Thoracic aorta endothelial cell (primary cell): ENCODE results near the gene SAMHD1.

GRCh38 chr20:36472358-36472821 lies 68.9 kb upstream of the MYL9 start:
- CAGE, long polyA plus RNA, result no peak

- CAGE, long polyA plus RNA, result no peak
Measured at GRCh38 chr20:36493560-36494455, 47.5 kb upstream of the MYL9 start.

- CAGE, long polyA plus RNA, result no peak
Measured at GRCh38 chr20:36526258-36527164, 14.8 kb upstream of the MYL9 start.

- CAGE, long polyA plus RNA, result no peak
Measured at GRCh38 chr20:36585091-36586251, 12.1 kb downstream of the TGIF2 start.

DNA sequence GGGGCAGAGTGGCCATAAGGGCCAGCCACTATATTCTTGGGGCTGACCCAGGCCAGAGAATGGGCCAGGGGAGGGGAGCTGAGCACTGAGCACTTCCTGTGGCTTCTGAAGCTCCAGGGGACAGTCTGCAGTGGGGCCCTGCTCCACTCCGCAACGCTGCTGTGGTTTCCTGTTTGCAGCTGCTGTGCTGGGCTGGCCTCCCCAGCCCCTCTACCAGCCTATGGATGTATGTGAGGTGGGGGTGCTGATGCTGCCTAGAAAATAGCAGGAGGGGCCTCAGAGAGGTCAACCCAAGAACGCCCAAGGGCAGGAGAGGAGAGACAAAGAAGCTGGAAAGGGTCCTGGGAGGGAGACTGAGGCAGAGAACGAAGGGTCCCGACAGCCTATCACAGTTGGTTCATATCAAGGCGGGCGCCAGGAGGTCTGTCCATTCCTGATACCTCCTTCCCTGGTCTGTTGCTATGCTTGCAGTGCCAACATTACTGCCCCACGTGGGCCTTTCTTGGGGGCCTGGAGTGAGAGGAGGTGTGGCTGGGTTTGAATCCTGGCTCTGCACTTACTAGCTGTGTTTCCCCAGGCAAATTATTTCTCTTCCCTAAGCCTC lies 15.9 kb downstream of the SLA2 start:
- CAGE, long polyA plus RNA, result no peak

DNA sequence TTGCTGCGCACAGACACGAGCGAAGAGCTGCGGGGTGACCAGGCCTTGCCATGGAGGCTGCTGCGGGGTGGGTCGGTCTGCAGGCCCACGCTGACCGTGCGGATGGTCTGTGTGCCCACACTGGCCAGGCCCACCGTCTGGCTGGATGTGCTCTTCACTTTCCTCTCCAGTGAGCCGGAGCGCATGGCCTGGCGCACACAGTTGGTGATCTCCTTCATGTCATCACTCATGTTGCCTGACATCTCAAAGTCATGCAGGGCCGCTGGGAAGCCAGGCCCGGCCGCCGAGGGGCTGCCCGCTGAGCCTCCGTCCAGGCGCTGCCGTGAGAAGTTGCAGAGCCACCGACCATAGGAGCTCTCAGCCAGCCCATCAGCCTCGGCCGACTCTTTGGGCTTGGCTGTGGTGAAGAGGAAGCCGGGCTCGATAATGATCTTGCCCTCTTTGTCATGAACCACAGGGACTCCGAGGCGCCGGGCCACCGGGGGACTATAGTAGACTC lies 20.3 kb upstream of the DSN1 start:
- CAGE, long polyA plus RNA, result no peak

DNA sequence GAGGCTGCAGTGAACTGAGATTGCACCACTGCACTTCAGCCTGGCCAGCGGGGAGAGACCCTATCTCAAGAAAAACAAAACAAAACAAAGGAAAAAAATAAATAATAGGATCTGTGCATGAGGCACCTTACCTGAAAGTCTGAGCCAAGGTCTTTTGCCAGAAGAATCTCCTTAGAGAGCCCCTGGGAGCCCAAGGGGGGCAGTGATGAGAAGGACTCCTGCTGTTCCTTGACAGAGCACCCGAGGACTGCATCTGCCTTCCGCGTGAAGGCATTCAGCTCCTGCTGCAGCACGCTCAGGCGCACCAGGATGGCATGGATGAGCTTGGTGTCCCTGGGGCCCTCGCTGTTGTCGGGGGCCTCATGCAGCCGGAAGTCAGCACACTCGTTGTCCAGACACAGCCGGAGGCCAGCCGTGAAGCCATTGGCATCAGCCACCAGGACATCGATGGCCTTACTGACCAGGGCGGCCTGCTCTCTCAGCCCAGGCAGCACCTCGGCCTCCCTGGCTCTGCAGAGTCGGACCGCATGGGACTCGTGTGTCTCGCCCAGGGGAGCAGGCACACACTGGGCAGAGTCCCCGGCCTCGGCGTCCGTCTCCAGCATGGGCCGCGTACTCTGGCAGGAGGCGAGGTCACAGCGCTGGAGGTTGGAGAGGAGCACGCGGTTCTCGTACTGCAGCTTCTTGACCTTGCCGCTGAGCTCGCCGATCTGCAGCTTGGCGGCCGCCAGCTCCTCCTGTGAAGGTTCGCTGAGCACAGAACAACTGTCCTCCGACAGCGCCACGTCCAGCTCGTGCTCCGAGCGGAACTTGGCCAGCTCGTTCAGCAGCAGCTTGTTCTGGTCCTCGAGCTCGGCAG lies 41.7 kb upstream of the DSN1 start:
- CAGE, long polyA plus RNA, result no peak

GRCh38 chr20:36831142-36832016 lies 32.0 kb downstream of the SOGA1 start:
- CAGE, long polyA plus RNA, result no peak

DNA sequence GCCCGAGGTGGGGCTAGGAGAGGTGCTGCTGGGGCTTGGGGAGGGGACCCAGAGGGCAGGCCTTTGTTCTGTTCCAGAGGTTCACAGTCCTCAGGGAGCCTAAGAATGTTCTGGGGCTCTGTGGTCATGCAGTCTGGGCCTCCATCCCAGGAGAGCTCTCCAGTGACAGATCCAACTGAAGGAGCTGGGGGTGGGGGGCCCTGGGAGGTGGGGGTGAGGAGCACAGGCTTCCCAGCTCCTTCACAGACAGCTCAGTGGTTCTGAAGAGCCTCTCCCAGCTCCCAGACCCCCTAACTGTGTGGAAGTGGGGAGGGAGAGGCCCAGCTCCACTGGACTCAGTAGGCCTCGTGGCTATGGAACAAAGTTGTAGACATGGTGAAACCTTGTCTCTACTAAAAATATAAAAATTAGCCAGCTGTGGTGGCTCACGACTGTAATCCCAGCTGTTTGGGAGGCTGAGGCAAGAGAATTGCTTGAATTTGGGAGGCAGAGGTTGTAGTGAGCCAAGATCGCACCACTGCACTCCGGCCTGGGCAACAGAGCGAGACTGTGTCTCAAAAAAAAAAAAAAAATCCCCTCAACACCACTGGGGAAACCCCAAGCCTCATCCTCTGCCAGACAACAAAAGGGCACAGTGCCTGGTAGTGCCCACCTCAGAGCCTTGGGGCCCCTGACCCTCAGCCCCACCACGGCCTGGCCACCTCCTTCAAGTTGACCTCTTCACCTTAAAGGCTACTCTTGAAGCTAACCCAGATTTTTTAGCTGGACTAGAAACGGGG lies 17.5 kb downstream of the SOGA1 start:
- CAGE, long polyA plus RNA, result no peak

DNA sequence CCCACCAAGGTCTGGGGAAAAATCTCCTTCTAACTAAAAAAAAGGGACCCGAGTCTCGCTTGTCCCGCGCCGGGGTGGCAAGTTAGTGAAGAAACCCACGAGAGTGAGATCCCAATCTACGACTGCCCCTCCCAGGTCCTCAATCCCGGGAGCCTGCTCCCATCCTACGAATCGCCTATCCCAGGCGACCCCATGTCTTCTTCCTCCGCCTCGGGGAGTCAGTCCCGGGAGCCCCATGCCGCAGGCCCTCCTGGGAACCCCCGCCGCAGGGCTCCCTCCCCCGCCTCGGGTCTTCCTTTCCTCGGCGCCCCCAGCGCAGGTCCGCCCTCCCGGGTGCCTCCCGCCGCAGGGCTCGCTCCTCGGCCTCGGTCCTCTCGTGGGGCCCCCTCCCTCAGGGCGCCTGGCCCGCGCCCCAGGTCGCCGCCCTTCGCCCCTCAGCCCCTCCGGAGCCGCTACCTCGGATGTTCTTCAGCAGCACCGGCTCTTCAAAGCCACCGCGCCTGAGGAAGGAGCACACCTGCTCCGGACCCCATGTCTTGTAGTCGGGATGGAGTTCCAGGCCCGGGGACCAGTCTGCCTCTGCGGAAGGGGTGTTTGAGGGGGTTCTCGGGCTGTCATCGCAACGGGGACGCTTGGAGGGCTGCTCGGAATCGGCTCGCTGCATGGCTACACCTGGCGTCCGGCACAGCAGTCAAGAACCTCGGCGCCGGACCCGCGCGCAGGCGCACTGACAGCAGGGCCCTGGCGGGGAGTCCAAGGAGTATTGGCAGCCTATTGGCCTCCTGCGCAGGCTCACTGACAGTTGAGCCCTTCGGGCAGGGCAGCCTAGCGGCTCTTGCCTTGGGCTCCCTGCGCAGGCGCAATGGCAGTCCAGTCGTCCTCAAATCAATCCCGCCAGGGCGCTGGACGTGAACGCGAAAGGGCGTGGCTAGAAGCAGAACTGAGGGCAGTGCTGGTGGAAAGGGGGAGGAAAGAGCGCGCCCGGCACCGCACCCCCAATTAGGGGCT lies at the start of gene SAMHD1:
Gene SAMHD1, minus strand, starts transcription at position 729 of the 1,008 bp plus-strand sequence.
- CAGE, long polyA plus RNA, result no peak

- CAGE, long polyA plus RNA, result no peak
Measured at GRCh38 chr20:37096575-37097199, 890 bp upstream of the RBL1 start.

- CAGE, long polyA plus RNA, result no peak
Measured at GRCh38 chr20:37267555-37268443, 6.2 kb upstream of the GHRH start.

DNA sequence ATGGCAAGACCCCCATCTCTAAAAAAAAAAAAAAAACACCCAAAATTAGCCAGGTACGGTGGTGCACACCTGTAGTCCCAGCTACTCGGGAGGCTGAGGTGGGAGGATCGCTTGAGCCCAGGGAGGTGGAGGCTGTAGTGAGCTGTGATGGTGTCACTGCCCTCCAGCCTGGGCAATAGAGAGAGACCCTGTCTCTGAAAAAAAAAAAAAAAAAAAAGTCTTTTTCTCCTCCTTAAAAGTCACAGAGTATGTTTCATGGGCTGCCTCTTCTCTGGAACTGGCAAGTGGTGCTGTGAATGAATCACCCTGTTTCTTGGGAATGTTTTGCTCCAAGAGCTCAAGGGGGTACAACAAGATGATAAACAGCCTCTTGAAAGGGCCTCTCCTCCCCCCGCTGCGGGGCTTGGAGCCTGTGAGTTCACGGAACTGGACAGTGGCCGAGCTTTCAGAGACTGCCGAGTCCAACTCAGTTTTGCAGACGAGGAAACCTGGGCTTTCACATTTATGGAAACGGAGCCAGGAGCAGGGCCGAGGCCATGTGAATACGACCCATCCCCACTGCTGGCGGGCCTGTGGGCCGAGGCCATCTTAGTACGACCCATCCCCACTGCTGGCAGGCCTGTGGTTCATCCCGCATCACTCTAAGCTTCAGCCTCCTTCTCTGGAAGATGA lies 18.3 kb upstream of the SRC start:
- CAGE, long polyA plus RNA, result no peak

DNA sequence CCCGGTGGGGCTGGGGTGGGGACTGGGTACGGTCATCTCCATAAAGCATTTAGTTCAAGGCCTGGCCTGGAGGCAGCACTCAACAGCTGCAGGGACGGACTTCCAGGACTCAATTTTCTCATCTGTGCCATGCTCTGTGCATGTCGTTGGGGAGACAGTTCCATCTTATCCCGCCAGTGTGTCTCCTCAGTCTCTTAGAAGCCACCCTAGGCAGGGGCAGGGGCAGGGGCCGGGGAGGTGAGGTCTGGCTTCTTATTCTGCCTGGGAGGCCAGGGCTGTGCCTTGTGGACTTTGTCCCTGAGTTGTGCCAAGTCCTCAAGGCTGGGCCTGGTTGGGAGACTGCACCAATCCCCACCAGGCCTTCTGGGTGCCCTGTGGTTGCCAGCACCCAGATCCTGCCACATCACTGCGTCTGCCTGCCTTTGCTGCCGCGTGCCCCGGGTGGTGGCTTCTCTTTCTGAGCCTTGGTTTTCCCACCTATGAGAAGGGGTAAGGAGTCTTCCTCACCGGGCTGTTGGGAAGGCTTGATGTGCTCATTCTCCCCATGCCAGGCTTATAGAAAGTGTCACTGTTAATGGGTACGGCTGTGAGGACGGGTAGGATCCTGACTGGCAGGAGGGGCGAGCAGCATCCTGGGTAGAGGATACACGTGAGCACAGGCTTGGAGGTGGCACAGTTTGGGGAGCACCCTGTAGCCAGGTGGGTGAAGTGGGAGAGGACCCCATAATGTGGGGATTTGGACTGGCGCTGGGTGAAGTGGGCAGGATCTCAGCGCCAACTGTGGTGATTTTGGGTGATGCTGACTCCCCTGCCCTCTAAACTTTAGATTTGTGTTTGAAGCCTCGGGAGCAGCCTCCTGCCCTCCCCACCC lies 8.7 kb downstream of the SRC start:
- CAGE, long polyA plus RNA, result no peak

DNA sequence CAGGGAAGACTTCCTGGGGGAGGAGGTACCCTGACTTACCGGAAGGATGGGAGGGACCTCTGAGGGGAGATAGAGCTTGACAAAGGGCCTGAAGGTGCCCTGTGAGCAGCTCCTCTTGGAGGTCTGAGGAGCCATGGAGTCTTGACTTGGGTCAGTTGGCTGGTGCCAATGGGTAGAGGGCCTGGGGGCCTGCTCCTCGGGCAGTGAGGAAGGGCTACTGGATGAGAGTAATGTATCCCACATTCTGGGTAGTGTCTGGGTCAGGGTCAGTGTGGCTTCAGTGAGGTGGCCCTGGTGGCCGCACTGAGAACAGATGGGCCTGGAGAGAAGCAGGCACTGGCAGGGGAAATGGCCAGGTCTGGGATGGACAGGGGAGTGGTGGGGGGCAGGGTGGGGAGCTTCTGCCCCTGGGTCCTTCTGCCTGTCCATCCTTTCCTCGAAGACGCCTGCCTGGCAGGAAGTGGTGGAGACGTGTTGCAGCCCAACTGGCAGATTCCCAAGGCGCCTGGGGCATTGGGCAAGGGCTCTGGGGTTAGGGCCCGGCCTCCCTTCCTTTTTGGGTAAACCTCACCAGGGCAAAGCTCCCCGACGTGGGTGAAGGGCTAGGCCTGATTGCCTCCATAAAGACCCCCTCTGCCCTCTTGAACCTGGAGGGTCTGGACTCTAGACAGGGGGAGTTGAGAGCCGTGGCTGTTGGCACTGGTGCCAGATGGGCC lies 10.4 kb downstream of the SRC start:
- CAGE, long polyA plus RNA, result no peak

DNA sequence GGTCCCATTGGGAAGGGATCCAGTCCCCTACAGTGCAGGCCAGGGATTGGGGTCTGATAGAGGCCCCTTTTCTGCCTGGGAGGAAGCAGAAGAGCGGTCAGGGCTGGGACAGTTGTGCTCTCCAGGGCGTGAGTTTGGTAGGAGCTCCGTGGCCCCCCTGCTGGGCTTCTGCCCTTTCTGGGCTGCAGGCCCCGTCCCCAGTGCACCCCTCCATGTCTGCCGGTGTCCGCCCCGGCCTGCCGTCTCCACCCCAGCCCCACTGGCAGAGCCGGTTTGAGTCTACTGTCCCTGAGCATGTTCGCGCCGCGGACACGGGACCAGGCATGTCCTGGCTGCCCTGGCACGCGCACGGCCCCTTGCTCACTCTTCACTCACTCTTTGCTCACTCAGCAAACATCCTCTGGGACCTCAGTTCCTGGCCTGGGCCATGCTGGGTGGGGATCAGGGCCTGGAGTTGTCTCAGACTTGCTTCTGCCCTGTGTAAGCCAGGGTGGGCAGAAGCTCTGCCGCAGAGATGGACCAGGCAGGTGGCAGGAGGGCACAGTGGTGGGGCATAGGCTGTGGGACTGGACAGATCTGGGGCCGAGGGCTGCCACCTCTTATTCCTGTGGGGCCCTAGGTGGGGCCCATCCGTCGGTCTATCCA lies 12.8 kb downstream of the SRC start:
- CAGE, long polyA plus RNA, result no peak

DNA sequence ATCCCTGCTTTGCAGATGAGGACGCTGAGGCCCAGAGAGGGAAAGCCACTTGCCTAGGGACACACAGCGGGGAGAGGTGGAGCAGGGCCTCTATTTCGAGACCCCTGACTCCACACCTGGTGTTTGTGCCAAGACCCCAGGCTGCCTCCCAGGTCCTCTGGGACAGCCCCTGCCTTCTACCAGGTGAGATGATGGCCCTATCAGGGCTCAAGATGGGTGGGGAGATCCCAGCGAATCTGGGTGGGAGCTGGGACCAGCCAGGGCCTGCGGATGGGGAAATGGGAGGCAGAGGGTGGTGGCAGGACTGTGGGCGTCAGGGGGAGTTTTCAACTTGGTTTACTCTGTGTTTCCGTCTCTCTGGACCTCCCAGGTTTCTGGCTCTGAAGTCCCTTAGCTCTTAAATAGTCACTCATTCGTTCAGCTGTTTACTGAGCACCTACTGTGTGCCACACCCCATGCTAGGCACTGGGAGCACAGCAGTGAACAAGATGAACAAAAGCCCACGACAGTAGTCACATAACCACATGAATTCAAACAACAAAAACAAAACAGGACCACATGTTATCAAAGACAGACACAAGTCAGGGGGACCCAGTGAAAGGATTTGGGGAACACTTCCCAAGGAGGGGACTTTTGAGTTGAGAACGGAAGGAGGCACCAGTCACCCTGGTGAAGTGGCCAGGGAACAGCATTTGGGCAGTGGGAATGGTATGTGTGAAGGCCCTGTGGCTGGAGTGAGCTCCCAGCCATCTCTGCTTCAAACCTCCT lies 36.8 kb downstream of the SRC start:
- CAGE, long polyA plus RNA, result no peak

DNA sequence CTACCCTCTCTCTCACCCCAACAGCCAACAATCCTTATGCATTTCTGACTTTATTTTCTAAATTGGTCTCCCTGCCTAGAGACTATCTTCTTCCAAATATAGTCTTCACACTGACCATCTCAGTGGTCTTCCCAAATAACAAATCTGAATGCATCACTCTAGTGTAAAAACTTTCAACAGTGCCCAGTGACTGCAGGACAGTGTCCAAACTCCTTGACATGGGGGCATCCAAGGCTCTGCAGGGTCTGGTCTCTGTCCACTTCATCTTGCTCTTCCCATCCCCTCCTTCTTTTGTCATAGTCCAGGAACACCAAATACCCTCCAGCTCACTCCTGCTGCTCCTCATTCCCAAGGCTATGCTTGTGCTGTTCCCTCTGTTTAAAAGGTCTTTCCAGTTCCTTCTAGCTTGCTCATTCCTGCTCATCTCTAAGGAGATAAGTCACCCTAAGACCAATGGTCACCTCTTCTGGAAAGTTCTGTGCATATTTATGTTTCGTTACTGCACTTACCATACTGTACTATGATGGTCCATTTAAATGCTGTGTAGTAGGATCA lies 29.7 kb upstream of the NNAT start:
- CAGE, long polyA plus RNA, result no peak

DNA sequence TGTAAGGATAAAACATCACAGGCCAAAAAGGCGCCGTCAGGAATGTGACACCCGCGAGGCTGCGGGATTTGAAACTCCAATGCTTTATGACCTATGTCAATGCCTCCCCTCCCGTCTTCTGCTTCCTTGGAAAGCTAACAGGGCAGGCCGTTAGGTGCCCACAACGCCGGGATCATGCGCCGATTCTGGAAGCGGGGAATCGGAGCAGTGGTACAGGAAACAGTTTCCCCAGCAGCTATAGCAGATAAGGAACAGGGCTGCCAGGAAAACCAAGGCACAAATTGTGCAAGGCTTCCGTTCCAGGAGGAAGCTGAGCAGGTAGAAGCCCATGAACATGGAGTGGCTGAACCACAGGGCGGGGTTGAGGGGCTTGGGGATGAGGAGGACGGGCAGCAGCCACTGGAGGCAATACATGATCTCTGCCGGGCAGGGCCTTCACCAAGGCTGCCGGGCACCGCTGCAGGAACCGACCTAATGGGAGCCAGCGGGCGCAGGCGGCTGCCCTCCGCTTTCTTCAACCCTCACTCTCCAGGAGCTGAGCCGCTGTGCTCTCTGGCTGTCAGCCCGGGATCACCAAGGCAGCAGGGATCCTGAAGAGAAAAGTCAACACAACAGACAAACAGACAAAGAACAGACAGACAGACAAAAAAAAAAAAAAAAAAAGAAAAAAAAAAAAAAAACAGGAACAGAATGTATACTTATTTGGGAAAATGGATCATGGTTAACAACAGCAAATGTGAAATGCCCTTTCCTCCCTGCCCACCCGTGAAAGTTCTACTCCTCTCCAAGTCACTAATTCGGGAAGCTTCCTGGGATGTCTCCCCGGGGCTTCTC lies 2.1 kb upstream of the NNAT start:
- CAGE, long polyA plus RNA, result no peak

GRCh38 chr20:37745596-37746039 lies 51.8 kb downstream of the CTNNBL1 start:
- CAGE, long polyA plus RNA, result no peak